Metanephros (tissue), 2 donors: ENCODE measurements around a stretch of chr1.

DNA sequence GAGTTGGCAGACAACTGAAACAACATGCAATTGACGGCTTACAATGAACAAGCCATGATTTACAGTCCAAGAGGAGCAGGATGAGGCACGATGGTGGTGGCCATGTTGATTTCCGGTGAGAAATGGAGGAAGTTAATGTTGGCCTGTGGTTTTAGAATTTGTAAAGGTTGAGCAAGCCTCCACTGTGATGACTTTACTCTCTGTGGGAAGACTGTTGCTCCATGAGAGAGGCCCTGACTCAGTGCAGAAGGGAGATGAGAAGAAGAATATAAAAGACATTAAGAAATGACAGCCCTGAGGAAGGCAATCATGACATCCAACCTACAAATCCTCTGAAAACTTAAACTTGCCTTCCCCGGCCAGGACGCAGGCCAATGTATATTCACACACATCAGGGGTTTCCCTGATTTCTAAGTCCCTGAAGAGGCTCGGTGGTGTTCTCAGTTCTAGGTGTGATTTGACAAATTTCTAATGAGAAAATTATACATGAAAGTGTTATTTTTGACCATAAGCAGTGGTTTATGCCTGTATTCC is 32.7 kb upstream of the C1orf100 start:
- RAMPAGE, long total RNA, result no peak

GRCh38 chr1:244326627-244327231 is 25.7 kb upstream of the C1orf100 start:
- RAMPAGE, long total RNA, result no peak

GRCh38 chr1:244435586-244436079 is 16.1 kb downstream of the ADSS2 start:
- RAMPAGE, long total RNA, result no peak

GRCh38 chr1:244448257-244449156 is 3.2 kb downstream of the ADSS2 start:
- RAMPAGE, long total RNA, result no peak

- RAMPAGE, long total RNA, result no peak
Observed at GRCh38 chr1:244652315-244652554, 691 bp upstream of the DESI2 start.

GRCh38 chr1:244655167-244656335 is 2.6 kb downstream of the DESI2 start:
- RAMPAGE, long total RNA, result no peak

GRCh38 chr1:244850391-244850677 is 14.0 kb downstream of the HNRNPU start:
- RAMPAGE, long total RNA, result no peak

GRCh38 chr1:244862293-244862398 is 2.2 kb downstream of the HNRNPU start:
- RAMPAGE, long total RNA, result no peak

- RAMPAGE, long total RNA, result no peak
Observed at GRCh38 chr1:244970273-244970680, 795 bp downstream of the EFCAB2 start.

GRCh38 chr1:245045231-245046159 is 76.0 kb downstream of the EFCAB2 start:
- RAMPAGE, long total RNA, result no peak

- RAMPAGE, long total RNA, result no peak
Observed at GRCh38 chr1:245088765-245089871, 65.7 kb upstream of the KIF26B start.

DNA sequence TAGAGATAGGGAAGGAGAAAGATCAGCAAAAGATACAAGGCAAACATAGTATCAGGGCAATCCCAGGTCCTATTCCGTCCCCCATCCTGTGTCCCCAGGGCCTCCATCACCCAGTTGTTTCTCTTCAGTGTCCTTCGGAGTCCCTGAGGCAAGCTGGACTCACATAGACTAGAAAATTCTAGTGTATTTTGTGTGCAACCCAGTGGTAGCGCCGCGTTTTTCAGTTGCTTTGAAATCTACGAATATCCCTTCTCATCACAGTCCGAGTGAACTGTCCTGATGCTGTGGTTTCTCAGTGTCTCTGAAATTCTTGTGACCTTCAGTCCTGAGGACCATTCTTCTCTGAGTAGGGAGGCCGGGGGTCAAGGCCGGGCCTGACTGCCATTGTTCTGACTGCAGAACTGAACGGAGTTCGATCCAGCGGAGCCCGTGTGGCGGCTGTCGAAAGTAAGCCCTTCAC is 56.3 kb upstream of the KIF26B start:
- RAMPAGE, long total RNA, result no peak

DNA sequence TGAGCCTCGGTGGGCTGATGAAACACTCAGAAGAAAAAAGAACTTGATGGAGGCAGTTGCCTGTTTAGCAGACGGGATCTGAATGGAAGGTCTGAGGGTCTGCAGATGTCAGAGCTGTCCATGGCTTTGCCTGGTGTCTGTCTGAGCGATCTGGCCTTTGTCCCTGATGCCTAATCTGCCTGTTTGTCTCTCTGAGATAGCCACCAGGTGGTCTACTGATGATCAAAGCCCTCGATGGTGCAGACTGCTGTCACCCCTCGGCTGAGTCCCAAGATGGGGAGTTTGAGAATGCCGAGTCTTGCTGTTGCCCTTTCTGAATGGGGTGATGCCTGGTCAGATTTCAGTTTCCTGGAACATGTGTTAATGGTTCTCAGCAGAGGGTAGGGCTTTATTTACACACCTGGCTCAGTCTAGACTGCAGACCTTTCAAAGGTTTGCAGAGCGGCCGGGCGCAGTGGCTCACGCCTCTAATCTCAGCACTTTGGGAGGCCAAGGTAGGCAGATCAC is 90.3 kb downstream of the KIF26B start:
- RAMPAGE, long total RNA, result no peak

DNA sequence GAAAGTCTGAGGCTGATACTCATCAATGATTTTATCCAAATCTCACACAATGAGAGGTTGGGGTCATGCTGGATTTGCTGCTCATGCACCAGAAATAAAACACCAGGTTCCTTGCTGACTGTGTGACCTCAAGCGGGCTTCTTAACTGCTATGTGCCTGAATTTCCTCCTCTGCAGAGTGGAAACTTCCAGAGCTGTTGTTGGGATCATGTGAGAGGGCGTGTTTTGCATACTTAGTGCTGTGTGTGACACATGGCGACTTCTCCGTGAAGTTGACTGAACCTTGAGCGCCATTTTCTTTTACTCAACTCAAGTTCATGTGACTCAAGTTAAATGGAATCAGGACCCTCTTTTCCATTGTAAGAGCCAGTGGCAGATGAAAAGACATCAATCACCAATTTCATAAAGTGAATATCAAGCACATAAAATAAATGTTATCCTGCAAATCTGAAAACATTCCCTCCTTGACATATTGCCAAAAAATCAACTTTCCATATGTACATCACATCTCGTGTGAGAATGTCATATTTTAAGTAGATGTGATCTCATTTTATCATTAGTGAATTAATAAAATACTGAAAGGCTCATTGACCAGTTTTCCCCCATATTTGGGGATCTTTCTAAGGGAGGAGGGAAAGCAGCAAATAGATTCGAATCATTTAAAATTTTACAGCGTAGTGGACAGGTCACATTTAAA is 224.1 kb downstream of the KIF26B start:
- RAMPAGE, long total RNA, result no peak

- RAMPAGE, long total RNA, result no peak
Observed at GRCh38 chr1:245808381-245808814, 653.6 kb downstream of the KIF26B start.

DNA sequence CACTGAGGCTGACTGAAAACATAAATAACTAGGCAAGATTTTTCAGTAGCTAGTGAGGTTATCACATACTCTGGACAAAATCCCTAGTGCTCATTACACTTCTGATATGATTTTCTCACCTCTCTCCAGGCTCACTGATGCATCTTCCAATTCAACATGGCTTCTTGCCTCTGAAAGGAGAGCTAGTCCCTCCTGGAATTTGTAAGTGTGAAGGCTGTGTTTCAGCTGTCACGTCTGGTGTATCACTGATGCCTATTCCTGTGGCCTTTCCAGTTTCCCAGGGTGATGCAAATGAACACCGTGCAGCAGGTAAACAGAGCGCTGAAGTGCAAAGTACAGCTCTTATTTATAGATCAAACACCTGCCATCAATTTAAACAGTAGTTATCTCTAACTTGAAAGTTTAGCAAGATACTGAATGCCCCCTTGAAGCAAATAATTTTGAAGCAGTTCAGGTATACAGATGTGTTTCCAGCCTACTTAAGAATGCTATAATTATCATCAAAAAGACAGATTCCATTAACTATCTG is 656.2 kb downstream of the KIF26B start:
- RAMPAGE, long total RNA, result no peak

GRCh38 chr1:246293701-246294783 is 213.0 kb downstream of the SMYD3 start:
- RAMPAGE, long total RNA, result no peak

- RAMPAGE, long total RNA, result no peak
Observed at GRCh38 chr1:246324632-246325307, 182.3 kb downstream of the SMYD3 start.

GRCh38 chr1:246527381-246527685 is 20.3 kb upstream of the SMYD3 start:
- RAMPAGE, long total RNA, result no peak

GRCh38 chr1:246537735-246538292 is 28.2 kb downstream of the TFB2M start:
- RAMPAGE, long total RNA, result no peak